Measurements from ENCODE around the genes GOLGA8J and MTMR10.

DNA sequence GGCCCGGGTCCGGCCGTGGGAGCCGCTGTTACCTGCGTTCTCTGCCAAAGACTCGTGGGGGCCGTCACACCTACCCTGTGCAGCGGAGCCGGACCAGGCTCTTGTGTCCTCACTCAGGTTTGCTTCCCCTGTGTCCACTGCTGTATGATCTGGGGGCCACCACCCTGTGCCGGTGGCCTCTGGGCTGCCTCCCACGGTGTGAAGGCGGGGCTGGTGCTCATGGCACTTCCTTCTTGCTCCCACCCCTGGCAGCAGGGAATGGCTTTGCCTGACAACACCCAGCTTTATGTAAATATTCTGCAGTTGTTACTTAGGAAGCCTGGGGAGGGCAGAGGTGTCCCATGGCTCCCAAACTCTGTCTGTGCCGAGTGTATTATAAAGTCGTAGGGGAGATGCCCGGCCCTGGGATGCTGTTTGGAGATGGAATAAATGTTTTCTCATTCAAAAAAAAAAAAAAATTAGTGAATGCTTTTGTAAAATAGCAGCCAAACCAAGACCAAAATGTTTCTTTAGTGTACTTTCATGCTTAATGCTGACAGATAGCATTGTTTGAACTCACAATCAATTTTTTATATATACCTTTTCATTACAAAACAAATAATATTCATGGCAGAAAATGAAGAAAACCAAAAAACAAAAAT is 37.0 kb upstream of the GOLGA8J start:
- RRBS: no CpG with 5 or more reads among the region's 15 CpGs

DNA sequence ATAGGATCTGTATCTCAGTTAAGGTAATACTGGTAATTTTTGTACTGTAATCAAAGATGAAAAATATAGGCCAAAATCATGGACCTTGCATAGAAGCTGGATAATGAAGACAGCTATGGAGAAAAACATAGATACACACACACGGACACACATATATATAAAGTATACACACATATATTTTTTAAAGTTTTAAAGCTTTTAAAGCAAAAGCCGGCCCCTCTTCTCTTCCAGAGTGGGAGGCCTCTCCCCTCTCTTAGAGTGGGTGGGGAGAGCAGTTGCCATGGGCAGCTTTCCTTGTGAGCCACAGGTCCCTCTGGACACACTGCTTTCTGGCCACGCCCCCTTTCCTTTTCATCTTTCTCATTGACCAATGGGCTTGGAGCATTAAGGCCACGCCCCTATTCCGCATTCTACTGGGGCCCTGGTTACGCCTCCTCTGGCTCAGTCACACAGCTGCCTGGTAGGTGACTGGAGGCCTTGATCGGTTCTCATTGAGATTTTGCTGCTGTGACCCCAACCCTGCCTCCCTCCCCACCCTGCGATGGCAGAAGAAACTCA is at the start of gene GOLGA8J:
Gene GOLGA8J (plus strand): TSS at position 444 of the 558 bp plus-strand sequence.
- RRBS: no CpG with 5 or more reads among the region's 8 CpGs

GRCh38 chr15:30828262-30828719 is 75.4 kb upstream of the FAN1 start:
- RRBS: no CpG with 5 or more reads among the region's 8 CpGs

- RRBS: 6% methylated on average over 4 of the region's 7 CpGs
These were observed 19.7 kb downstream of the FAN1 start for GRCh38 chr15:30923373-30923878.

DNA sequence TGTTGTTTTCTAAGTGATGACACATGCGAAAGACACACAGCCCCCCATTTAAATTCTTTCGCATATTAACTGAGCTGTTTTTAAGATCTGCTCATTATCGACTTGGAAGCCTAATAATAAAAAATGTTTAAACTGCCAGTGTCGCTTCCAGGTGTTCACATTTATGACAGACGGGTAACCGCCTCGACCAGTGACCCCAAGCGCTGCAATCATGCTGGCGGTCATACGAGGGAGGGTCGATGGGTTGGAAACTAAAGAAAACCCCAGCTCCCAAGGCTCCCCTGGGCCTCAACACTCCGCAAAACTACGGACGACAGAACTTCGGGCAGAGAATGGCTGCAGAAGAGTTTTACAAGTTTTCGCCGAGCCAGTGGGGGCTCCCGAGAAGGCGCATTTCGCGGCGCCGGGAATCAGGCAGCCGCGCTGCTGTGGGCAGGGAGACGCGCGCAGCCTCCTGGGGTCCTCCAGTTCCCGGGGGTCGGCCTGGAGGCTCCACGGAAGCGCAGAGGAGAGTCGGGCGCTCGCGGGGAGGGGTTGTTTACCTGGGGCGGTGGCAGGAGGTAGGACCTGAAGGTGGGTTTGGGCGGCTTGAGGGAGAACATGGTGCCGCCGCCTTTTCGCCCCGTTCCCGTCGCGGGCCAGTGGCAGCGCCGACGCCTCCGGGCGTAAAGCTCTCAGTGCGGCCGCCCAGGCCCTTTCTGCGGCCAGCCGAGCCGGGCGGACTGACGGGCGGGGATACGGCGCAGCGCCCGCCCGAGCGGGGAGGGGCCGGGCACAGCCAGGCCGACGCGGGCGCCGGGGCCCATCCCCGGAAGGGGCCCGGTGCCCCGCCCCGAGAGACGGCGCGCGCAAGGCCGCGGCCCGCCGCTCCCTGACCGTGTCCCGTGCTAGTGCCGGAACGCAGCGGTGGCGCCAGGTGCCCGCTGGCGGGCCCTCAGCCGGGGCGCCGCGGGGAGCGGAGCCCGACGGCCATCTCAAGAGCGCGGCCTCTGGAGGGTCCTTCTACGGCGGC is at the start of gene MTMR10:
Gene MTMR10 (minus strand): TSS at position 724 of the 1,012 bp plus-strand sequence.
- RRBS: 2% methylated on average over 42 of the region's 101 CpGs

GRCh38 chr15:31279625-31280736 is 46.7 kb upstream of the KLF13 start:
- RRBS: 8% methylated on average over 3 of the region's 24 CpGs

DNA sequence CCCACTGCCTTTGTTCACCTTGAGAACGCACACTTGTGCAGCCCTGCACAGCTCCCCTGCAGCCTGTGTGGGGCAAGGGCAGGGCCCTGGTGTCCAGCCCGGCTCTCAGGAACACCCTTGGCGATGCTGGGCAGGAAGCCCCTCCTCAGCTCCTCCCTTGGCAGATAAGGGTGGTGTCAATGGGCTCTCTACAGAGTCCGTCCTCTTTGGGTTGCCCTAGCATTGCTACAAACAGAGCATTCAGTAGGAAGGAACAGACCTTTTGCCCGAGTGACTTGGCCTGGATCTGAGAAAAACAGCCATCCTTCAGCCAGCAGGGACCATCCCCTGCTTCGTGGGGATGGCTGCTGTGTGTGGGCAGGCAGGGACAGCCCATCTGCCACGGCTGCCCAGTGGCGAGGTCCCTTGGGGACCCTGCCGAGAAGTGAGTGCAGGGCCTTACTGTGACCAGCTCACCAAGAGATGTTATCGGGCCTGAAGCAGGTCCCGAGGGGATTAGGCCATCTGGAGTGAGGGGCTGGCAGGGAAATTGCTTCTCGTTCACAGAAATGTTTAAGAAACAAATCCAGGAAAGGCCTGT is 25.3 kb upstream of the KLF13 start:
- RRBS: no CpG with 5 or more reads among the region's 12 CpGs

- RRBS: no CpG with 5 or more reads among the region's 5 CpGs
These were observed 21.7 kb upstream of the KLF13 start for GRCh38 chr15:31305062-31305264.

DNA sequence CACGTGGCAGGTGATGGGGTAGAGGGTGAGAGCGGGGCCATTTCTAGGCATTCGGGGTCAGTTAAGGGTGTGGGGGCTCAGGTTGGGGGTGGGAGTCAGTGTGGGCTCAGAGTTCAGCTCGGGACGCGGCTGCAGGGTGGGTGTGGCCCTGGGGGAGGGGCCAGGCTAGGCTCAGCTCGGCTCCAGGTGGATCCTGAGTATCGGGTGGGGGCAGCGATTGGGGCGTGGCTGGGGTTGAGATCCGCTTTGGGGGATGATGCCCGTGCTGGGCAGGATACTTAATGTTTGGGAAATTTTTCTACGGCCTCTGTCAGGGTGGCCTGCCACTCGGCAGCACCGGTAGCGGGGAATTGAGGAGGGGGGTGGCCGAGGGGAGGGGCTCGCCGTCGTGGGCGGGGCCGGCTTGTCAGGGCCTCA is 2.5 kb downstream of the KLF13 start:
- RRBS: 11% methylated on average over 8 of the region's 22 CpGs

- RRBS: no CpG with 5 or more reads among the region's 22 CpGs
These were observed 20.3 kb downstream of the KLF13 start for GRCh38 chr15:31346511-31347703.

DNA sequence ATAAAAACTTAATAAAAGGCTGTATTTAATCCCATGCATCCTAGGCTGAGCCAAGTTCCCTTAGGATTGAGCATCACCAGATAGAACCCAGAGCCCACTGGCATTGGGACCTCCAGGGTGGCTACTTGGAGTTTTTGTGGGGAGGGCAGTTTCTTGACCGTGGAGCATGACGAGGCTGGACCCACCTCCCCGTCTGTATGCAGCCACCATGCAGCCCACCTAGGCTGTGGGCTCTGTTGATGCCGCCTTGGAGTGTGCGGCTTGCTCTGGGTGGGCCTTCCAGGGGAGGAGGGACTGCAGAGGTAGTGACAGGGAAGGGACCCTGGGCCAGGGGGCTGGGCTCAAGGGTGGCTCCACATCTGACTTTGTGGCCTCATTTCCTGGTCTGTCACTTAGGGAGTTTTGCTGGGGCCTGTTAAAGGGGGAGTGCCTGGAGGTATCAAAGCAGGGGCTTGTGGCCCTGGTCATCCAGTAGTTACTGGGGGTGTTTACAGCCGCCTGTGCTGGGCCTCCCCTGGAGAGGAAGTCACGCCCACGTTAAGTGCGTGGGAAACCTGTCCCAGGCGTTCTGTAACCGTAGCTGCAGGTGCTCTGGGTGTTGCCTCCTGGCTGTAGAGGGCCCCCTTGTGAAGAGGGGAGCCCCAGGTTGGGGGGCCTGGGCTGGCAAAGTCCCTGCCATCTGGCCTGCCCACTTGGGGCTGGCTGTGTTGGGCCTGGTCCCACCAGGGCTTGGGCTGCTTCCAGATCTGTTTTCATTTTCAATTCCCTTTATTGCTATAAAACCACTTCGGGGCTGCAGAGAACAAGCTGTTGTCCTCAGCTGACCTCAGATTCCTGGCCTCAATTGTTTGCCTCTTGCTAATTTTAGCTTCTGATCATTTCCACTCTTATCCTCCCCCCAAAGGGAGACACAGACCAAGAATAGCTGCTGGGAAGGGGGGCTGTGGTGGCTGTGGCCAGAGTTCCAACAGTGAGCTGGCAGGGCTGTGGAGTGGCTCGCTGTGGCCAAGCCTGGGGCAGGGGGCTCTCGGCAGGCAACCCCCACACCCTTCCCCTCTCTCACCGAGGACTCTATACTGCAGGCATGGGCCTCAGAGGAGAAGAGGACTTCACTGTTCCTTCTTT is 26.5 kb downstream of the KLF13 start:
- RRBS: no CpG with 5 or more reads among the region's 15 CpGs

DNA sequence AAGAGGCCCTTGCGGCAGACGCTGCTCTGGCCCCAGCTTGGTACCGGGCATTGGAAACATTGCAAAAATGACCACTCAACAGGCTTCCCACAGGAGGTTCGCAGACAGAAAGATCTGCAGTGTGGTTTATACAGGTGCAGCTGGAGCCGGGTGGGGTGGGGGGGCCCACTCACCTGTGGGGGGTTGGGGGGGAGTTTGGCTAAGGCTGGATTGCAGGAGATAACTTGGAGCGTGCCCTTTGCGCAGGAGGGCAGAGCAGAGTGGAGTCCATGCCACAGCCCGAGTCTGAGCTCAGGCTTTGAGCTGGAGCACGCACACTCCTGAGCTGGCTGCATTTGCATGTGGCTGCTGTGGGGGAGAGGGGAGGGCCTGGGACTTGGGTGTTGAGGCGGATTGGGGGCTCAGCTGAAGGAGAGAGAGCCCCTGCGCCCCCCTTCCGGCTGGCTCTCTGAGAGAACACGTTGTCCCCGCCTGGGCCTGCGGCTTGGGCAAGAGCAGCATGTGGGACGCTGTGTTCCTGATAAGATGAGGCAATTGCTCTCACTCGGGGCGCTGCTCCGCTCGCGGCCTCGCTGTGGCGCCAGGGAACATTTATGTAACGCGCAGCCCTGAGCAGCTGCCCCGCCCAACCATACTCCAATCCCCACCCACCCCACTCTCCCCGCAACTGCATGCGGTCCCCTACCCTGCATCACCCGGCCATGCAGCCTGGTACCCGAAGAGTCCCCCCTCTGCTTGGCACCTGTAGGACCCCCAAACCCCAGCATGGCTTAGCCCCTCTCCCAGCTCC is 39.0 kb downstream of the KLF13 start:
- RRBS: 25% methylated on average over 4 of the region's 30 CpGs

GRCh38 chr15:31373049-31373689 is 46.5 kb downstream of the KLF13 start:
- RRBS: no CpG with 5 or more reads among the region's 21 CpGs

DNA sequence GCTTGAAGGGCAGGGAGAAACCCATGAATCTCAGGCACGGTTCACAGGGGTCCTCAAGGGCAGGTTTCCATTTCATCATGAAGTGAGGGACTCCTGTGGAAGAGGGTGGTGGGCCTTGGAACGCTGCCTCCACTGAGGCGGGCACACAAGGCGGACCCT is 48.4 kb downstream of the KLF13 start:
- RRBS: no CpG with 5 or more reads among the region's 4 CpGs

GRCh38 chr15:31377991-31378661 is 51.5 kb downstream of the KLF13 start:
- RRBS: no CpG with 5 or more reads among the region's 13 CpGs

DNA sequence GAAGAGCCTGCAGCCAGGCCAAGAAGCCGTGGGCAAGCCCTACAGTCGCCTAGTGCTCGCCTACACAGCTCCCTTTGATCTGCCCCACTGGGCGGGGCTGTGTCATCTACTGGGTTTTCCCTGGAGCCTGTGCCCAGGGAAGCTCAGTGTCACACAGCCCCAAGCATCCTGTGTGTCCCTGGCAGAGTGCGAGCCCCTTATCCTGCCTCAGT is 72.1 kb downstream of the KLF13 start:
- RRBS: no CpG with 5 or more reads among the region's 5 CpGs

DNA sequence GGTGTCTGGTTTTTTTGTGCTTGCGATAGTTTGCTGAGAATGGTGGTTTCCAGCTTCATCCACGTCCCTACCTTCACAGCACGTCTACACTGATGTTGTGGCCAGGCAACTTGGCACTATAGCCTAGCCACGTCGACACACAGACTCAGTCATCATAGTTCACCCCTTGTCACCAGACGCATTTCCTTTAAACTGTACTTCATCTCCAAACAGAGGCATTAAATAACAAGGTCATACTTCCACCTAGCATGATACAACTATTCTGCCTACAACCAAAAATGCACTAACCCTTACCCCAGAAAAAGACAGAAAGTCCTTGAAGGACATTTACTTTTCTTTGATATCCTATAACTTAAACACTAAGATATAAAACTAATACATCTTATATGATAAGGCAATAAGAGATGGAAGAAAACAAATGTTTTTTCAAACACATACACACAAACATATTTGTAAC is 121.4 kb downstream of the KLF13 start:
- RRBS: no CpG with 5 or more reads among the region's 6 CpGs

DNA sequence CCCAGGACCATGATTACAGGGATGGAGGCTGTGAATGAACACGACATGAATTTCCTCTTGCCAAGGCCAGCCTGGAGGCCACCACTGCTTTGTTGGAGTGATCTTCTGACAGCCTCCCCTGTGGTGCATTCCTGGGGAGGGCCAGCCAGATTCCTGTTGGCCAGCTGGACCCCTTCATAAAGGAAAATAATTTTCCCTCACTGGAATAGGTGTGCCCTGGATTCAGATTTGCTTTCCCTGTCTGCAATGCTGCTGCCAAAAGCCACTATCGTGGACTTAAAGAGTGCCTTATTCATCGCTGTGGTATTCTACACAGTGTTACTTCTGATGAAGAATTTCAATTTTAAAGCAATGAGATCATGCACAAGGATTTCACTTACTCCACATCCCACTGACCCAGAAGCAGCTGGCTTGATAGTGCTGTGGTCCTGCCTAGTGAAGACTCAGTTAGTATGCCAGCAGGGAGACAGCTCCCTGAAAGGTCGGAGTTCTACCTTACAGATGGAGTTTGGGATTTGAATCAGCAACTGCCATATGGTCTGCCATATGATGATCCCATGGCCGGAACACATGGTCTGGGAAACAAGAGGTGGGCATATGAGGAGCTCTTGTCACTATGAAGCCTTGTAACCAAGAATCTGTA is 145.2 kb downstream of the KLF13 start:
- RRBS: no CpG with 5 or more reads among the region's 5 CpGs

- RRBS: no CpG with 5 or more reads among the region's 10 CpGs
These were observed 177.7 kb downstream of the KLF13 start for GRCh38 chr15:31504335-31504746.

DNA sequence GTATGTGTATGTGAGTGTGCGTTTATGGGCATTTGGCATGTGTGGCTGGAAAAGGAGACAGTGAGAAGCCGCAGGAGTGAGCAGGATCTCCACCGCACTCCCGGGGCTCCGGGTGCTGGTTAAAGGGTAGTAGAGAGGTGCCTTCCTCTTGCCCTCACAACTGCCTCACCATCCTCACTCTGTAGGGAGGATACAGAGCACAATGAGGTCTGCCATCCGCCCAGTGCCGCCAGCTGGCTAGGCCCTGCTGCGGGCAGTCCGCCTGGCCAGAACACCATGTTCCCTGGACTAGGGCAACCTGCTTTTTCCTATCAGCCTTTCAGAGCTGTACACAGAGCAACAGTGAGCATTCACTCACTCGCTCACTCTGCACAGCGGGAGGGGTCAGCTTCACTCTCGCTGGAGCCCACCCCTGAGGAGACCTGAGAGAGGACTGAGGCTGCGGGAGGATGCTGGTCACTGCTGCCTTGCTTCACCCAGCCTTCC is 58.9 kb downstream of the OTUD7A start:
- RRBS: no CpG with 5 or more reads among the region's 13 CpGs

Data from brain (tissue), 1 donor.